SJSA1 (cell line): ENCODE measurements around a stretch of chr6.

DNA sequence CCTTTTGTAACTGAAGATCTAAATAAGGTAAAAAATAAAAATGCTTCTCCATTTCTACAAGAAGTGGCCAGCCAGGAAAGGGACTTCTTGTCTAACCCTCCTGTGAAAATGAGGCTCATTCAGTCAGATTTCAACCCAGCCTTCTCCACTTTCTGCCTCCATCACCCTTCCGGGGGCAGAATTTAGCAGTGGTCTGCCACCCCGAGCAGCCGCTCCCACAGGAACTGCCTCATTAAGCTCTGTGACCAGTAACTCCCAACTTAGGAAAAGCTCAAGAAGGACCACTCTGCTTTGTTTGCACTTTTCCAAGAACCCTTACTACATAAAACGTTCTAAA, 135.0 kb downstream of the LY86 start:
- RAMPAGE, long total RNA, result no peak

DNA sequence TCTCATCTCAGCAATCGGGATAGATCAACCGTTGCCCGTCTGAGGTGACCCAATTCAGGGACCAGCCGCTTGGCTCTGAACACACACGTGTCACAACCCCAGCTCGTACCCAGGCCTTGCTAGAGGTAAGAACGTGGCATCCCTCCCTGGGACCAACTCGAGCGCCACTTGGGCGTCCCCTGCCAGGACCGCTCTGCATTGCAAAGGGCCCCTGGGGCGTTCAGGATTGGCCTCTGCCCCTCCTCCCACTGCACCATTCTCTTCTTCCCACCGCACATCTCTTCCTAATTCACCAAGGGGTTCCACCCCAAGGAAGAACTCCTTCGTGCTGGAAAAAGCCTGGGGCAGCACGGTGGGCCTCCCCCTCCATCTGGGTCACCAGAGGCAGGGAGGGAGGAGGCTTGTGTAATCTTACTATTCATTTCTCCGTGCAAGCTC, 136.7 kb downstream of the LY86 start:
- RAMPAGE, long total RNA, result no peak

DNA sequence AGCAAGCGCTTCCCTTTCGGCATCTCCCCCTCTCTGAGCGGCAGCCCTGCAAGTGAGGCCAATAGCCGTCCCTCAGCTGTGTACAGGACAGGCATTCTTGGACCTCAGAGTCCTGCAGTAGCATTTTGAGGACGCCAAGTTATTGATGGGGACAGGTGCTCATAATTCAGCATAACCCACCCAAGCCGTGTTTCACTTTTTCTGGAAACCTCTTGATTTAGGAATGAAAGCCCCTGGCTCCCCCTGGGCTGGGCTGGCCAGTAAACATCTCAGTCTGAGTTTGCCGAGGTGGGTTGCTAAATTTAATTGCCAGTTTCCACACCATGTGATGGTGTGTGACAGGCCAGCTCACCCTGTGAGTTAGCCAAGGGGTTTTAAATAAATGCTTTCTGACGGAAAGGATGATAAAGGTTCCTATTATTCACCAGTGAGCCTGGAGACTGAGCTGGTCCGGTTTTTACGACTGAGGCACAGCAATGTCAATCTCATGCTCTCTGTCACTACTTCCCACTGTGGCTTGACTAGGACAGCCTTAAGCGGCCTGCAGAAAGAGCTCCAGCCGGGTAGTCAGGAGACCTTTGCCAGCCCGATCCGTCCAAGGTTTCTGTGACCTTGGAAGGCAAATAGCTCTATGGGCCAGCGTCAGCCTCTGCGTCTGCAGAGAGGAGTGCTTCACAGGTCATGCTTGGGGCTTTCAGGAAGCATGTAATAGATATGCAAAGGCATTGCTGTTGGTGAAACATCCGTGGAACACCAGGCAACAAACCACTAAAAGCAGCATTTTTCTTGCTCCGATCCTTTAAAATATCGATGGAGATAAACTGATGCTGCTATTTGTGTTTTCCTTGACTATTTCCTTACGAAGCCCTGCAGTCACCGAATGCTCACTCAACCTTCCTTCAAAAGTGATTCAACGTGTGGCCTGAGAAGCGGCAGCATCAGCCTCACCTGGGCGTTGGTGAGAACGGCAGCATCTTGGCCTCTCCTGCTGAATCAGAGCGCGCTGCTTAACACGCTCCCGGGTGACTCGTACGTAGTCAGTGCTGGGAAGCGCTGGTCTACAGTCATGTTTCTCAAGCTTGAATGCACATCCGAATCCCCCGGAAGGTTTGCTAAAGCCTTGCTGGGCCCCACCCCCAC, 214.5 kb upstream of the RREB1 start:
- RAMPAGE, long total RNA, result no peak

GRCh38 chr6:6940320-6940743, 167.4 kb upstream of the RREB1 start:
- RAMPAGE, long total RNA, result no peak

DNA sequence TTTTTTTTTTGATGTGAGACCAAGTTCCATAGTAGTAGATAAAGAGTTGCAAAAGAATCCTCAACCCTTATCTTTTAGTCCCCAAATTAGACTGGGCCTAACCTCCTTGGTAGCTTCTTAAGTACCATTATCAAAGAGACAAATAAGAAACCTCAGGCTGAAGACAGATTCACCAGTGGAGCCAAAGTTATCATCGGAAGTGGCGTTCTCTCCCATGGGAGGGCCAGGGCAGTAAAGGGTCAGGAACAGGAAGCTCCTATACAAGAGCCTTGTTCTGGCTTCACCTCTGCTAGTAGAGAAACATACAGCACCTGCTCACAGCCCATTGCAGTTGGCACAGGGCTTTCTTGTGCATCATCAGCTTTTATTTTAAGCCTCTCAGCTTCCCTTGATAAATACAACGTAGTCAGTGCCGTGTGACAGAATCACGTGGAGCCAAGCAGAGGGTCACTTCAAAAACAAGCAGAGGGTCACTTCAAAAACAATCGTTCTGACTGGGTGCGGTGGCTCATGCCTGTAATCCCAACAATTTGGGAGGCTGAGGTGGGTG, 132.0 kb upstream of the RREB1 start:
- RAMPAGE, long total RNA, result no peak

GRCh38 chr6:7053224-7053377, 54.7 kb upstream of the RREB1 start:
- RAMPAGE, long total RNA, result no peak

DNA sequence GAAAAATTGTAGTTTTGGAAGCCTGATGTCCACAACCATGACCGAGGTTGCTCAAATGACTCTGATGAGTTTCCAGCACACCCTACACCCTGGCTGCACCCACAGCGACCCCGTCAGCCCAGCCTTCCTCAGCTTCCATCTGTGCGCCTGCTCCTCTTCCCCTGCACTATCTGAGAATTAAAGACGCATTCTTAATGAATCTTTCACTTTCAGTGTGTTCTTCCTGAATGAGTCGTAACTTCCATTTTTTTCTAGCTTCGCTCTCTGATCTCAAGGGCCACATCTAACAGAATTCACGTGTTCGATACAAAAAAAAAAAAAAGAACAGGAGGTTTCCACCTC, 21.3 kb upstream of the RREB1 start:
- RAMPAGE, long total RNA, result no peak

GRCh38 chr6:7106418-7107231, 1.1 kb upstream of the RREB1 start:
- RAMPAGE, long total RNA, result no peak

DNA sequence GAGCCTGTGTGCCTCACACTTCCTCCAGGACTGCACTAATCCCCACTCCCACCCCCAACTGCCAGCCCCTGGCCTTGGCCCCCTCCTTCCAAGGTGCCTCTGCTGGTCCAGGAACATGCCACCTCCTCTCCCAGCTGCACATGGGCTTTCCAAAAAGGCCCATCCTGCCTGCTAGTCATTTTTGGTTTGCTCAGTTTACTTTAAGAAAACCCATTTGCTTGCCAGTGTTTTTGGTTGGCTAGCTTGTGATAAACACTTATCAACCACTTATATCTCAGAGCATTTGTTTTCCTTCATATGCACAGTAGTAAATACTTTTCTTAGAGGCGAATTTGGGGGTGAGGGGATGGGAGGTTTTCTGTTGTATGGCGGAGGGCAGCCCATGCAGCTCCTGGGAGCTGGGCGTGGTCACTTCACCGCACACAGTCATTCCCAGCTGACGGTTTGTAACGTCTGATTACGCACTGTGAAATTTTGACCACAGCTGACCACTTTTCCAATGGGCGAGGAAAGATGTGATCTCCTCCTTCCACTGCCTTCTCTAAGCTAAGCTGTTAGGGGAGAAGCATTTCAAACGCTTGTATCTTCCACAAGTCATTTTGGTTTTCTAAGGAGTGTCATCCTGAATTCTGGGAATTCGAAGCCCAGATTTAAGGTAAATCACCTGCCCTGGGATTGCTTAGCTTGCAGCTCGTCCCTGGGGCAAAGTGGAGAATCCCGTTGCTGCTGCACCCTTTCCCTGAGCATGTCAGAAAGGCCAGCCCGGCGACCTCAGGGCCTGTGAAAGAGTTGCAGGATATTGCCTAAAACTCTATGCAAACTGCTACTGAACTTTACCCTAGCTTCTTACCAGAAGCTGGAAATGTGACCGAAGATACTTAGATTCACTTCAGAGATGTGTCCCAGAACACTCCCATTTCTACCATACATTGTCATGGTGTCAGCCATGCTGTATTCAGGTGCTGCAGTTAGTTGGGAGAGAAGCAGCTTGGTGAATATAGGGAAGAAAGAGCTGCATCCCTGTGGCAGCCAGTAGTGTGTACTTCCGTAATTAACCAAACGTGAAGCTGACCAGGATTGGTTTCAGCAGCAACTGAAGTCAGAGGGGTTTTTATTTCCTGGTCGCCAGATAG, 58.7 kb downstream of the RREB1 start:
- RAMPAGE, long total RNA, result no peak

DNA sequence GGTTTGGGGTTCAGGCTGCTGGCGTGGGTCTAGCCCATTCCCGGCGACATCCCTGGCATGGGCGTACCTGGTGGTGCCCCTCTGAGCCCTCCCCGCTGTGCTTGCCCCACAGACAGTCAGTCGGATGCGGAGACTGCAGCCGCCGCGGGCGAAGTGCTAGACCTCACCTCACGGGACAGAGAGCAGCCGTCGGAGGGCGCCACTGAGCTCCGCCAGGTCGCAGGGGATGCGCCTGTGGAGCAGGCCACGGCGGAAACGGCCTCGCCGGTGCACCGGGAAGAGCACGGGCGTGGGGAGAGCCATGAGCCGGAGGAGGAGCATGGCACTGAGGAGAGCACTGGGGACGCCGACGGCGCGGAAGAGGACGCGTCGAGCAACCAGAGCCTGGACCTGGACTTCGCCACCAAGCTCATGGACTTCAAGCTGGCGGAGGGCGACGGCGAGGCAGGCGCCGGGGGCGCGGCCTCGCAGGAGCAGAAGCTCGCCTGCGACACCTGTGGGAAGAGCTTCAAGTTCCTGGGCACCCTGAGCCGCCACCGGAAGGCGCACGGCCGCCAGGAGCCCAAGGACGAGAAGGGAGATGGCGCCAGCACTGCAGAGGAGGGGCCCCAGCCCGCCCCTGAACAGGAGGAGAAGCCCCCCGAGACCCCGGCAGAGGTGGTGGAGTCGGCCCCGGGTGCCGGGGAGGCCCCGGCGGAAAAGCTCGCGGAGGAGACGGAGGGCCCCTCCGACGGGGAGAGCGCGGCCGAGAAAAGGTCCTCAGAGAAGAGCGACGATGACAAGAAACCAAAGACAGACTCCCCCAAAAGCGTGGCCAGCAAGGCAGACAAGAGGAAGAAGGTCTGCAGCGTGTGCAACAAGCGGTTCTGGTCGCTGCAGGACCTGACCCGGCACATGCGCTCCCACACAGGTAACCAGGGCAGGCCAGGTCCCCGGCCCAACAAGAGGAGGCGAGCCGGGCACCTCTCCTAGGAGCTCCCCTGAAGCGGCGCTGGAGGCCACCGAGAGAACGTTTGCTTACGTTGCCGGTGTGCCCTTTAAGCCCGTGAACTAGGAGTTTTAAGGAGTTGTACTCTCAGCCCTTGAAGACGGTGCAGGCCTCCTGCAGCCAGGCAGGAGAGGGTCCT, 66.3 kb downstream of the SSR1 start:
- RAMPAGE, long total RNA, result no peak

GRCh38 chr6:7250031-7250508, 62.9 kb downstream of the SSR1 start:
- RAMPAGE, long total RNA, result no peak

- RAMPAGE, long total RNA, result no peak
Observed at GRCh38 chr6:7260437-7261603, 52.2 kb downstream of the SSR1 start.

DNA sequence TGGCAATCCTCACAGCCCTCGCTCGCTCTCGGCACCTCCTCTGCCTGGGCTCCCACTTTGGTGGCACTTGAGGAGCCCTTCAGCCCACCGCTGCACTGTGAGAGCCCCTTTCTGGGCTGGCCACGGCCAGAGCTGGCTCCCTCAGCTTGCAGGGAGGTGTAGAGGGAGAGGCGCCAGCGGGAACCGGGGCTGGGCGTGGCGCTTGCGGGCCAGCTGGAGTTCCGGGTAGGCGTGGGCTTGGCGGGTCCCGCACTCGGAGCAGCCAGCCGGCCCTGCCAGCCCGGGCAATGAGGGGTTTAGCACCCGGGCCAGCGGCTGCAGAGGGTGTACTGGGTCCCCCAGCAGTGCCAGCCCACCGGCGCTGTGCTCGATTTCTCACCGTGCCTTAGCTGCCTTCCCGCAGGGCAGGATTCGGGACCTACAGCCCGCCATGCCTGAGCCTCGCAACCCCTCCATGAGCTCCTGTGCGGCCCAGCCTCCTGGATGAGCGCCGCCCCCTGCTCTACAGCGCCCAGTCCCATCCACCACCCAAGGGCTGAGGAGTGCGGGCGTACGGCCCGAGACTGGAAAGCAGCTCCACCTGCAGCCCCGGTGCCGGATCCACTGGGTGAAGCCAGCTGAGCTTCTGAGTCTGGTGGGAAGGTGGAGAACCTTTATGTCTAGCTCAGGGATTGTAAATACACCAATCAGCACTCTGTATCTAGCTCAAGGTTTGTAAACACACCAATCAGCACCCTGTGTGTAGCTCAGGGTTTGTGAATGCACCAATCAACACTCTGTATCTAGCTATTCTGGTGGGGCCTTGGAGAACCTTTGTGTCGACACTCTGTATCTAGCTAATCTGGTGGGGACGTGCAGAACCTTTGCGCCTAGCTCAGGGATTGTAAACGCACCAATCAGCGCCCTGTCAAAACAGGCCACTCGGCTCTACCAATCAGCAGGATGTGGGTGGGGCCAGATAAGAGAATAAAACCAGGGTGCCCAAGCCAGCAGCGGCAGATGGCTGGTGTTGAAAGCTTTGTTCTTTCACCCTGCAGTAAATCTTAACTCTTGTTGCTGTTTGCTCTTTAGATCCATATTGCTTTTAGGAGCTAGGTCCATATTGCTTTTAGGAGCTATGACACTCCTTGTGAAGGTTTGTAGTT, 31.4 kb upstream of the SSR1 start:
- RAMPAGE, long total RNA, result no peak

DNA sequence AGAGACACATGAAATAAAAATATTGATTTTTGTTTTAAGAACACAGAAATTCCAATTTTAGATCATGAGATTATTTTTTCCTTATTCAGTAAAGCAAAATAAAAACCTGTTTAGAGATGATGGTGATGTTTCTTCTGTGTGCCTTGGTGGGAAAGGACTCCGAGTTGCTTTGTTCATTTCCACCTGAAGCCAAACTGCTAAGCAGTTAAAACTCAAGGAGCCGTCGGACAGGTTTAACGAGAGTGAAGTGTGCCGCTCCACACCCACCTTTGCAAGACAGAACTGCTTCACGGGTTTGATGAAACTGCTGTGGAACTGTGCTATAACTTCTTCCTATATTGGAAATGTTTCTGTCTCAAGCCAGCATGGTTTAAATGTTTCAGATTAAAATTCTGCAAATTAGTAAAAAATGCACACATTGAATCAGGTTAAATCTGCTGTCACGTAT, 9.3 kb upstream of the DSP start:
- RAMPAGE, long total RNA, result no peak

DNA sequence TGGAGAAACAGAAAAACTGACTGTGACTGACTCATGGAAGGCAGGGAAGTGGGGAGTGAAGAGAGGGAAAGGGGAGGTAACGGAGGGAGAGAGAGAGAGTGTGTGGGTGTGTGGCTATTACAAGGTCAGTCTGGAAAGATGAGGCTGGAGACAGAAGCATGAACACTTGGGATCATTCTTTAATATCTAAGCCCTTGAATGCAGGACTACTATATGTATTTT, 38.5 kb downstream of the SNRNP48 start:
- RAMPAGE, long total RNA, result no peak

- RAMPAGE, long total RNA, result no peak
Observed at GRCh38 chr6:7726352-7727100, 627 bp downstream of the BMP6 start.

GRCh38 chr6:7729144-7729586, 3.3 kb downstream of the BMP6 start:
- RAMPAGE, long total RNA, result no peak

DNA sequence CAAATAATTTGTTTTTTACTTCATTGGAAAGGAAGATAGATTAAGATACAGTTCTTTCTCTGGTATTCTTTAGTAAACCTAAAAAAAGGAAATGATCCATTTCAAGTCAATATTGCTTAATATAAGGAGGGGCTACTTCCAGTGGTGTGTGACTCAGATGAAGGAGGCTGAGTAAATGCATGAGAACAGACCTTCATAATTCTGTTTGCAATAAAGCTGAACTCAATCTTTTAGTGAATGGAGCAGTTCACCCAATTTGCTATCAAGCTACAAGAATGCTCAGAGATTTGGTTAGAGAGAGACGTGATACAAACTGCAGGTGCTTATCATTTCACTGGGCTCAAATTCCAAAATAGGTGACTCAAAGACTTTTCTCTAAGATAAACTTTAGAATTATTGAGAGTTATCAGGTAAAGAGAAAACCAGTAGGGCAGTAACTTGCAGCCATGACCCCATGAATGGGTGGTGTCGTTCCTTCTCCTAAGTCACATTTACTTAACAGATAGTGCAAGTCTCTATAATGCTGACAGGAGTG, 16.2 kb upstream of the BLOC1S5 start:
- RAMPAGE, long total RNA, result no peak

GRCh38 chr6:8107981-8108696, 5.8 kb upstream of the EEF1E1 start:
- RAMPAGE, long total RNA, result no peak

GRCh38 chr6:8645104-8645693, 209.9 kb upstream of the SLC35B3 start:
- RAMPAGE, long total RNA, result no peak